Bile duct (tissue), 1 donor: ENCODE measurements around a stretch of chr1.

GRCh38 chr1:2428254-2428885 is 16.0 kb upstream of the PEX10 start:
- PRO-cap: no peak

DNA sequence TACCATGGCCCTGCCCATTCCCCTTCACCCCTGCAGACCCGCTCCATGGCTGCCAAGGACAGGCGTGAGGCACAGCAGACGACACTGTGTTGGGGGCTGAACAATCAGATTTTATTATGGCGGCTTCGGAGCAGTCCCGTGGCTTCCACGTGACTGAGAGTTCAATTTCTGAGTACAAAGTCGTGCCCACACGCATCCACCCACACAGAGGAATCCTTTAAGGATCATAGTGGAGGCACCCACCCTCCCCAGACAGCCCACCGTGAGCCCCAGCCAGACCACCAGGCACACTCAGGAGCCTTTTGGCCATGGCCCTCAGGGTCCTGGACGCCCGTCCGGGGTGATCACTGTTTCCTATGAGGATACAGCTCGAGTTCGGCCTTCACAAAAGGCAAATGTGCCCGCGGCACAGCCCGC is 1.4 kb downstream of the HES5 start:
- PRO-cap: no peak

DNA sequence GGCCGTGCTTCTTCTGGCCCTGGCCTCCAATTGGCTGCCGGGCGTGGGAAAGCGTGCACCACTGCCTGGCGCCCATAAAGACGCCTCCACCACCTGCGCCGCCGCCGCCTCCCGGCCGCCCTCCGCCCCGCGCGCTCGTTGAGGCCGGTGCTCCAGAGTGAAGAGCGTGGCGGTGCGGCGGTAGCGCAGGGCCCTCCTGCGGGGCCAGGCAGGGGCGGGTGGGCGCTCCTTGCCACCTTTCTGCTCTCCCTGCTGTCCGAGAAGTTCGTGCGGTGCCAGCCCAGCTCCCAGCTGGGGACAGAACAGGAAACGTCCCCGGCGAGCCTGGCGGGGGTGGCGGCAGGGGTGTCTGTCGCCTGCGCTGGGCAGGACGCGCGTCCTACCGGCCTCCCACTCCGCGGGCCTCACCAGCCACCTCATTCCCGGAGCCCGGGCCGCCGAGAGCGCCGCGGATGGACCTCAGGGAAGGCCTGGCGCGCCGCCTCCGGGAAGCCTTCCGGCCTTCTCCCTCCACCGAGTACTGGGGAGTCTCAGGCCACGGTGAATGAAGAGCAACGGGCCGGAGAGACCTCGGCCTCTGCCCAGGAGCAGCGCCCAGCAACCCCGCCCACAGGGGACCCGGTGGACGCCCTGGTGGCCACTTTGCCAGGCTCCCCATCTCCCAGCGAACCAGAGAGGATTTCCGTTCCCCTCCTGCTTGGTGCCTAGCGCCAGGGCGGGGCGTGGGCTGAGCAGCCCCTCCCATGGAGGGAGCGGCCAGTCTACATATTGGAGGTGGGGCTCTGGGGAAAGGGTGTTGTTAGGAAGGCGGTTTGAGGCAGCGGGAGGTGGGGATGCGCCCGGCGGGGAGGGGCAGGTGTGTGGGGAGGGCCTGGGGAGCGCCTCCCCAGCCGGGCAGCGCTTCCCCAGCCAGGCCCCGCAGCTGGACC is 9.6 kb upstream of the TNFRSF14 start:
- PRO-cap: bidirectional peak, plus-strand start at position 77 of the sequence, minus-strand start outside the sequence; bidirectional peak, plus-strand start at position 419 of the sequence, minus-strand start at position 263 of the sequence; bidirectional peak, plus-strand start at position 777 of the sequence, minus-strand start at position 671 of the sequence

- PRO-cap: bidirectional peak, plus-strand start at chr1:2557566, minus-strand start at chr1:2557511
These were observed 1.3 kb downstream of the TNFRSF14 start for GRCh38 chr1:2557401-2557928.

- PRO-cap: no peak
These were observed 5.4 kb downstream of the TNFRSF14 start for GRCh38 chr1:2561563-2562001.

DNA sequence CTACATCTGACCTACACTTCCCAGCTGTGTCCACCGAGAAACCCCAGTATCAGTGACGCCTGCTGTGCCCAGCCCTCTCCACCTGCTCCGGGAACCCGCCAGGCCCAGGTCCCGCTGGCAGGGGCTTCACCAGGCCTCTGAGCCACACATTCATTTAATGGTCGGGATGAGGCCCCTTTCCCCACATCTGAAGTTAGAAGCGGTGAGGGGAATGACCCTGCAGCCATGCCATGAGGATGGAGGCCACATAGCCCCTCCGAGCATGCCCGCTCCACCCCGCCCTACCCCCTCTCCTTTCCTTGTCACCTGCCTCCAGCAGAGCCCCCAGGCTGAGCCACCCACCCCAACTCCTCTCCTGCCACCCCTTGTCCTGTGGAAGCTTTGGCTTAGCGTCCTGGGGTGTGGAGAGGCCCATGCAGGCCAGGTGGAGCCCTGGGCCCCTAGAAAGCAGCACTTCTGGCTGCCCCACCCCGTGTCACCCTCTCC is 8.0 kb downstream of the TNFRSF14 start:
- PRO-cap: no peak

DNA sequence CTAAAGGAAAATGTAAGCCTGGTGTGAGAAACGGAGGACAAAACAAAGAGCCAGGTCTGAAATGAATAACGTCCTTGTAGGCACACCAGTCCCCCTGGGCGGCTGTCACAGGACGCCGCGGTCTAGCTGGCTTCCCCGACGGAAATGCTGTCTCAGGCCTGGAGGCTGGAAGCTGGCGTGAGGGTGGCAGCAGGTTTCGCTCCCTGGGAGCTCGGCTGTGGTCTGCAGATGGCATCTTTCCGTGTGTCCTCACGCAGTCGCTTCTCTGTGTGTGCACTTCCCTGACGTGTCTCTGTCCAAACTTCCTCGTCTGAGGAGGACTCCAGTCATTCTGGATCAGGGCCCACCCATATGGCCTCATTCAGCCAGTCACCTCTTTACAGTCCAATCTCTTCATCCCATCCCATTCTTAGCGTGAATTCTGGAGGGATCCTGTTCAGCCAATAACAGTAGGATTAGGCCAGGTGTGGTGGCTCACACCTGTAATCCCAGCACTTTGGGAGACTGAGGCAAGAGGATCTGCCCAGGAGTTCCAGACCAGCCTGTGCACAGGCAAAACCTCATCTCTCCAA is 14.2 kb downstream of the TNFRSF14 start:
- PRO-cap: no peak

GRCh38 chr1:3082840-3083281 is 13.9 kb downstream of the PRDM16 start:
- PRO-cap: no peak

- PRO-cap: no peak
These were observed 56.0 kb downstream of the PRDM16 start for GRCh38 chr1:3124909-3125424.

DNA sequence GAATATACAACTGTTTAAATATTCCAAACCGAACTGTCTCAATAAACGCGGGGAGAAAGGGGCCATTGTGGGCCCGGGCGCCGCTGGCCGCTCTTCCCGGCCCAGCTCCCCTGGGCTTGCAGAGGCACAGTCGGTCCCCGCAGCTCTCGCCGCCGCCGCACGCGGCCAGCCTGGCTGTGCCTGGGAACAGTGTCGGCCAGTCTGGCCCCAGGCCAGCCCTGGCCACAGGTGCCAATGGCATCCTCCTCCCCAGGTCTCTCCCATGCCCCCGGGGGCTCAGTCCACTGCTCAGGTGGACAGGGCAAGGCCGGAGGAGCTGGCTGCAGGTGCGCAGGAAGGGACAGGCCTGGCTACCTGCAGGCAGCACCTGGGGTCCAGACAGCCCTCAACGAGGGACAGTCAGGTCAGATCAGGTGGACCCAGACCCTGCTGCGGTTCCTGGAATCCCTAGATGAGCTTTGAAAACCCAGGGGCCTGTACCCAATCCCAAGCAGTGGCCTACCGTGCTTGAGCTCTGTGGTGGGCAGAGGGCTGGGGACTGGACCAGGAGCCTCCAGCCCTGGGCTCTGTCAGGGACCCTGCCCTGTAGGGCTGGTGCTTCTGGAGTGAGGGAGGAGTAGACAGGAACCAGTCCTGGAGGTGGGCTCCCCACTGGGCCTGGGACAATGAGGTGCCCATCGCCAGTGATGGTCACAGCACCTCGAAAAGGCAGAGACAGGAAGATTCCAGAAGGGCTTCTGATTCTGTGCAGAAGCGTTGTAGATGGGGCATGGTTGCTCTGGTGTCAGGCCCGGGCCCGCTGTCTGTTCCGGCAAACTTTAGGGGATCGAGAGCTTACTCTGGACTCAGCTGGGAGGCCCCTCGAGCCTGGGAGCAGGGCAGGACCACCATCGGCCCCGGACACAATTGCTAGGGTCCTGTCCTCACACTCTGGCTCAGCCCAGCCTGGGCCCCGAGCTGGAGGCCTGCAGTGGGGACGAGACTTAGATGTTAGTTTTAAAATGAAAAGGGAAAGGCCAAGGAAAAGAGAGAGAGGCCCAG is 57.4 kb downstream of the PRDM16 start:
- PRO-cap: no peak

- PRO-cap: no peak
These were observed 59.0 kb downstream of the PRDM16 start for GRCh38 chr1:3127869-3128450.

- PRO-cap: no peak
These were observed 119.0 kb downstream of the PRDM16 start for GRCh38 chr1:3187853-3188619.

DNA sequence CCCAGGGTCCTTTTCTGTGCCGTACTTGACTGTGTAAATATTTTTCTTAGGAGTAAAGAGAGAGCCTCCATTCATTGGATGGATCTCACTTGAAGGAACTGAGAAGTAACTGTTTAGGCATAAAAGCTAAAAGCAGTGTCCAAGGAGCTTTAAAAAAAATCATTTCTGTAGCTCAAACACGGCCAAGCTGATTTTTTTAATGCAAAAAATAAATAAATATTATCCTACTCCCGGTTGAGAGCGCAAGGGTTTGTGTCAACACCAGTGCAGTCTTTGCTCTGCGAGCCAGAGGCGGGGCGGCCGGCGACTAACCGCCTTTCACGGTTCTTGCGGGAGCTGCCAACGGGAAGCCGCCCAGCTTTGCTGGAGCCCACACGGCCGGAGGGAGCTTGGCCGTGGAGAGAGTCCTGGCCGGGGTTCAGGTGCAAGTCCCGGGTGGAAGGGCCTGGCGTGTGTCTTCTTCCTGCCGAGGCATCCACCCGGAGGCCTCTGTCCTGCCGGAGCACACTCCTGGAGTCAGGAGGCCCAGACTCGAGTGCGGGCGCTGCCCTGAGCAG is 169.4 kb downstream of the PRDM16 start:
- PRO-cap: no peak

GRCh38 chr1:3334696-3335414 is 119.6 kb upstream of the ARHGEF16 start:
- PRO-cap: no peak

- PRO-cap: no peak
These were observed 105.2 kb upstream of the ARHGEF16 start for GRCh38 chr1:3349049-3349898.

GRCh38 chr1:3369258-3369860 is 85.1 kb upstream of the ARHGEF16 start:
- PRO-cap: no peak

- PRO-cap: no peak
These were observed 17.2 kb downstream of the ARHGEF16 start for GRCh38 chr1:3471276-3472385.

GRCh38 chr1:3561438-3561903 is 49.8 kb downstream of the MEGF6 start:
- PRO-cap: no peak

DNA sequence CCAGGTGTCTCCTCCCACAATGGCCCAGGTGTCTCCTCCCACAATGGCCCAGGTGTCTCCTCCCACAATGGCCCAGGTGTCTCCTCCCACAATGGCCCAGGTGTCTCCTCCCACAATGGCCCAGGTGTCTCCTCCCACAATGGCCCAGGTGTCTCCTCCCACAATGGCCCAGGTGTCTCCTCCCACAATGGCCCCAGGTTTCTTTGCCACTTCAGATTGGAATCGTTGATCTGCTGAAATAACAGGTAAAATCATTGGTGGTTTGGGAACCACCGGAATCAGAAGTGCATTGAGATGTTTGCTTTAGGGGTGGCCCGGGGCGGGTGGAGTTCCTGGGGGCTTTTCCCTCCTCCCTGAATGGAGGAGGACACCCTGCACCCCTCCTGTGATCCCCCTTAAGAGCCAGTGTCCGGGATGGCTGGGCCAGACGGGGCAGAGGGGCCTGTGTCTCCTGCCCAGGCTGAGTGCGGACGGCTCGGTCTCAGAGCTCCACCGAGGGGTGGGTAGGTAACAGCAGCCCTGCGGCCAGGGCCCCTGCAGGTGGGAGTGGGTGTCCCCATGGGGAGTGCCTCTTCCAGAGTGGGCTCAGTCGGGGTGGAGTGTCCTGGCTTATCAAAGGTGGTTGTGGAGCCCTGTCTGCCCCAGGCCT is 23.0 kb downstream of the TP73 start:
- PRO-cap: no peak

GRCh38 chr1:3747004-3747708 is 5.1 kb upstream of the CCDC27 start:
- PRO-cap: bidirectional peak, plus-strand start at chr1:3747477, minus-strand start at chr1:3747375